Renal cortical epithelial cell (primary cell): Measurements from ENCODE around the genes DLGAP5, PELI2, TMEM260 and KIAA0586.

DNA sequence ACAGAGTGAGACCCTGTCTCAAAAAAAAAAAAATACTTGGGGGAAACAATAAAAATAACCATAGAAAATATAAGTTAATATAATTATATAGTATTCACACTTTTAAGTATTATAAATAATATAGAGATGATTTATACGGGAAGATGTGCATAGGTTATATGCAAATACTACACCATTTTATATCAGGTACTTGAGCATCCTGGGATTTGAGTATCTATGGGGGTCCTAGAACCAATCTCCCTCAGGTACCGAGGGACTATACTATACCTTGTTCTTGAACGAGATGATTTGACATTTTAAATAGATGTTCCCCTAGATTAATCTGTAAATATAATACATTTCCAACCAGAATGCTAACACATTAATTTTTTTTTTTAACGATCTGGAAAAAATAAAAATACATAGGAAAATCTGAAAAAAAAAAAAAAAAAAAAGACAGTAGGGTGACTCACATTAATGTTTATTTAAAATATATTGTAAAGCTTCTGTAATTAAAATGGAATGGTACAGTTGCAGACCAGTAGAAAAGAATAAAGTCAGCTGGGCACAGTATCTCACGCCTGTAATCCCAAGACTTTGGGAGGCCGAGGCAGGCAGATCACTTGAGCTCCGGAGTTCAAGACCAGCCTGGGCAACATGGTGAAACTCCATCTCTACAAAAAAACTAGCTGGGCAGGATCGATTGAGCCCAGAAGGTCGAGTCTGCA lies 7.5 kb downstream of the MAPK1IP1L start:
- RRBS, result no CpG with 5 or more reads among the region's 9 CpGs

DNA sequence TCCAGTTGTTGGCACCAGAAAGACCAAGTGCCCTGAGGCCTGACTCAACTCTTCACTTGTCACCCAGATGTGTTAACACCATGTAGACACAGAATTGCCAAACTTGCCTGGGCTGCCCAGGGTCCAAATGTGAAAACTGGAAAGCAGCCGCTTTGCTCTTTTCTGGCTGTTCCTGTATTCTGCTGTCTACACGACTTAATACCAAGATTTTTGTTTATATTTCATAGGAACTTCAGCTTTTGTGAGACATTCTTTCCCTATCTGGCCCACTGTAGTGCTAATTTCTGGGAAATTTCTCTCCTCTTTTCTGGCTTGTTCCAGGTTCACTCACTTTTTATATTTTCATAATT lies 2.8 kb upstream of the LGALS3 start:
- RRBS, result no CpG with 5 or more reads among the region's 2 CpGs

- RRBS, result 0% methylated on average over 4 of the region's 57 CpGs
These were observed at the start of gene DLGAP5 for GRCh38 chr14:55190849-55192156. DLGAP5 (minus strand) TSS chr14:55191585.

DNA sequence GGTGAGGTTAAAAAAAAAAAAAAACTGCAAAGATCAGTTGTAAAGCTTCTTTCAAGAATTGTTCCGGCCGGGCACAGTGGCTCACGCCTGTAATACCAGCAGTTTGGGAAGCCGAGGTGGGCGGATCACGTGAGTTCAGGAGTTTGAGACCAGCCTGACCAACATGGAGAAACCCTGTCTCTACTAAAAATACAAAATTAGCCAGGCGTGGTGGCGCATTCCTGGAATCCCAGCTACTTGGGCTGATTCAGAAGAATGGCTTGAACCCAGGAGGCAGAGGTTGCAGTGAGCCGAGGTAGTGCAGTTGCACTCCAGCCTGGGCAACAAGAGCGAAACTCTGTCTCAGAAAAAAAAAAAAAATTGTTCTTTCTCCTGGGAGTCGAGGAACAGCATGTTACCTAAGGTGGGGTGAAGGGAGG lies 13.8 kb downstream of the FBXO34 start:
- RRBS, result no CpG with 5 or more reads among the region's 11 CpGs

- RRBS, result no CpG with 5 or more reads among the region's 4 CpGs
These were observed 35.7 kb downstream of the FBXO34 start for GRCh38 chr14:55306884-55307368.

DNA sequence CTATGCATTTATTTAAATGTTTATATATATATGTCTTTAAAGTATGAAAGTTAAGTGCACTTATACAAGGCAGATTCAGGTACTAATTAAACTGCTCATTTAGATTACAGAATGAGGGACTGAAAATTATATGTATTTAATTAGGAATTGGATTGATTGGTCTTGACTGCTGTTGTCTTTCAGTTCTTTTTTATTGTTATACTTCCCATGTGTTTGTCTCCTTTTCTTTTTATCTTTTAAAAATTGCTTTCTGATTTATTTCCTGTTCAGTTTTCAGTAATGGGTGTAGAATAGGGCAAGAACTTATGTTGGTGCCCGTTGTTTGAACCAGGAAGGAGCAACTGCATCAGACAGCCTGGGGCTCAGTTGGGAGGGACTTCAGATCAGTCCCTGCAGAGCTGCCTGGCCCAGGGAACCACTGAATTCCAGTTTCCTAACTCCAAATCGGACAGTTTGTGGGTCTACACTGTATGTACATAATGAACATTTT lies 64.8 kb downstream of the FBXO34 start:
- RRBS, result no CpG with 5 or more reads among the region's 2 CpGs

GRCh38 chr14:55617748-55618252 lies 37.8 kb downstream of the KTN1 start:
- RRBS, result no CpG with 5 or more reads among the region's 4 CpGs

DNA sequence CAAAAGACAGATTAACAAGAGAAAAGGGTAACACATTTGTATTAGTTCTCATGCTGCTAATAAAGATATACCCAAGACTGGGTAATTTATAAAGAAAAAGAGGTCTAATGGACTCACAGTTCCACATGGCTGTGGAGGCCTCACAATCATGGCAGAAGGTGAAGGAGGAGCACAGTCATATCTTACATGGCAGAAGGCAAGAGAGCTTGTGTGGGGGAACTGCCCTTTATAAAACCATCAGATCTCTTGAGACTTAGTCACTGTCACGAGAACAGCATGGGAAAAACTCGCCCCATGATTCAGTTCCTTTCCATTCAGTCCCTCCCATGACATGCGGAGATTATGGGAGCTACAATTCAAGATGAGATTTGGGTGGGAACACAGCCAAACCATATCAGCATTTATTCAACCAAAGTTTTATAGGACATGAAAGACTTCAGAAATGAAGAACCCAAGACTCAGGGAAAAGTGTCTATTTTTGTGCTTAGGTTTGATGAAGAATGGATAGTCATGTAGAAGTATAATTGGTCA lies 216.5 kb downstream of the KTN1 start:
- RRBS, result no CpG with 5 or more reads among the region's 3 CpGs

GRCh38 chr14:56118210-56119175 lies at the start of gene PELI2:
PELI2 (plus strand) TSS chr14:56118411.
- RRBS, result 1% methylated on average over 80 of the region's 147 CpGs

DNA sequence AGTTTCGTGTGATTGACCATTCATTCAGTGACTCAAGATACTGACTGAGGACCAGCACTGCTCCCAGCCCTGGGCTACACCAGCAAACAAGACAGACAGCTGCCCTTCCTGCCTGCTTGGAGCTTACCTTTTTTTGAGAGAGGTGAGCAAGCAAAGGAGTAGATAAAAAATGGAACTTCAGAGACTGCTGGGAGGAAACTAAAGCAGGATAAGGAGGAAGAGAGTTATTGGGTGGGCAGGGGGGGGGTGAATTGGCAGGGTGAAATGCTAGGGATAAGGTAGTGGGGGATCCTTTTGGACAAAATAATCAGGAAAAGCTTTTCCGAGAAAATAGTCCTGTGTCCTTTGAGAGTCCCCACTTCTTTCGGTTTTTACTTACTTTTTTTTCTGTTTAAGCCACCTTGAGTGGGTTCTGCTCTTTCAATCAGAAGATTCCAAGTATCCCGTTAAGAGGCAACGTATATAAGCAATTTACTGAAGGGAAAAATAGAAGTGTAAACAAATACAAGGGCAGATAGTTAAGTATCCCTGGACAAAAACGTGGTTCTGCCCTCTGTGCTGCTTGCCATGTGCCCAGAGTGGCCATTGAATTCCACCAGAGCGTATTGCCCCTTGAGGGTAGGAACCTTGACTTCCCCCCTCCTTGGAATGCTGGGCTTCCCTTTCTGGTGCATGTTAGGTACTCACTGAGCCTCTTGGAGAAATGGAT lies 7.1 kb downstream of the PELI2 start:
- RRBS, result no CpG with 5 or more reads among the region's 7 CpGs

- RRBS, result no CpG with 5 or more reads among the region's 4 CpGs
These were observed 113.6 kb upstream of the TMEM260 start for GRCh38 chr14:56466004-56466474.

DNA sequence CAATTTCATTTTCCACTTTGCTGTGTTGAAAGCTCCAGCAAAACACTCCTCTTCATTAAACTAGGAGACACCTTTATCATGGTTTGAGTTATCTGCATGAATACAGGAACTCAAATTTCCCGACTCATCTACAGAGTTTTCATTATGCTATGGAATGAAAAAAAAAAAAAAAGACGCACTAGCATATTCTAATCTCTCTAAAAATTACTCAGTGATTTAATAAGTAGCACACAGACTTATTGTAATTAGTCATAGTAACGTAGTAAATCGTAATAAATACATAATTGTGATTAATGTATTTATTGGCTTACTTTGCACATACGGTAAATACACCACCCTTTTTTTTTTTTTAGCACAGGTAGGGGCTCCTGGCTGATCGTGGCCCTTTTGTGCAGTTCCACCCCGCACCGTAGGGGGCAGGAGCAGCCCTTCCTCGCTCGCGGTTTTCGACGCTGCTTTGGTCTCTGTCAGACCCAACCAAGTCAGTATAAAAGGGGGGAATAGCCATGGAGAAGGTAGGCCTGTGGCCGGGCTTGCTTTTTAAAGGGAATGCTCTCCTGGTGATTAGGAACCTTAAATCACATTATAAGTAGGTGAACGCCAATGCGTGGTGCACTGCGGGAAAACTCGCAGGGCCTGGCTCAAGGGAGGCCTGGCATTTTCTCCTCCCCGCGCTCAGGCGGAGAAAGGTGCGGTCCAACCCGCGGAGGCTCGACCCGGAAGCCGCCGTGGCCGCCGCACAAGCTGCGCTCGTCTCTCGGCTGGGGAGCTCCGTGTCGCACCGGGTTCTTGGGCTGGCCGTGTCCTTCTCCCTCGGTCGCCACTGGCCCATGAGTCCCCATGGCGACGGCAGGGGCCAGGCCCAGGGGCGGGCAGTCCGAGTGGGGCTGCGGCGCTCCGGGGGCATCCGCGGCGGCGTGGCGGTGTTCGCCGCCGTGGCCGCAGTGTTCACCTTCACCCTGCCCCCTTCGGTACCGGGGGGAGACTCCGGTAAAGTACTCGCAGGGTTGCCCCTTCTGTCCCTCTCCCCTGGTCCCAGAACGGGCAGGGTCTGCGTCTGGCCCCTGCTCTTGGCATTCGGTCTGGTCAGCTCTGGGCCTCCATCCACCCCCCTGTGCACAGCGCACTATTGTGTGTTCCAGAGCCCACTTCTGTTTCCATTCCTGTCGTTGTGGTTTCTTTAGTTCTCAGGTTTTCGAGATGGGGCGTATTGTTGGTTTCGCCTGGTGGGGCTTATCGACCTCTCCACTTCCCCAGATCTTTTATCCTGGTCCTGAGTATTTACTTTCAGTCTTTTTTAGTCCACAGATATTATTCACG lies at the start of gene TMEM260:
TSS of gene TMEM260 (plus strand) at position 714 of the 1,320 bp plus-strand sequence.
- RRBS, result 2% methylated on average over 21 of the region's 69 CpGs

GRCh38 chr14:56580405-56581506 lies 1.2 kb downstream of the TMEM260 start:
- RRBS, result no CpG with 5 or more reads among the region's 15 CpGs

GRCh38 chr14:57362146-57362982 lies 28.0 kb upstream of the NAA30 start:
- RRBS, result no CpG with 5 or more reads among the region's 1 CpG

DNA sequence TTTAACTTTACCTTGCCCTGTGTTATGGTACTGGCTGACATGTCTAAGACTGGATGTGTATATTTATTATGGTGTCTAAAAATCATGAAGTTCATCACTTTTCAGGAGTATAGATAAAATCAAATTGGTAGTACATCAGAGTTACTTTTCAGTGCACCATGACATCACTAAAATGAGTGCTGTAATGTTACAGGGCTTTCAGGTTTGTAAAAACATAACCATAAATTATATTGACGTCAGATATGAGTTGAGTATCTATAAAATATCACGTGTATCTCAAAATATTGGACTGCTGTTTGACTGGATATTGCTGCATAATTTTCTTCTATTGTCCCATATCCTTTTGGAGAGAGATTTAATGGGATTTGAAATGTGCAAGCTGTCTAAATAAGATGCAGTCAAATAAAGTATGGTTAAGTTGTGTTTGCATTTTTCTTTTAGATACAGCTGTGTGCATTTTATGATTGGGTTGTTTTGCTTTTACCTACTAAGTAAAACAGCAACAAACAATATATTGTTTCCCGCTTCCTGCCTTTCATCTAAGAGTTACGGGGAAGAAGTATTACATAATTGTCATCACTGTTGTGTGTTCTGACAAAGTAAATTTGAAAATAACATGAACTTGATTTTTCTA lies 22.1 kb downstream of the NAA30 start:
- RRBS, result no CpG with 5 or more reads among the region's 4 CpGs

- RRBS, result no CpG with 5 or more reads among the region's 6 CpGs
These were observed 928 bp downstream of the ACTR10 start for GRCh38 chr14:58200816-58201338.

- RRBS, result no CpG with 5 or more reads among the region's 12 CpGs
These were observed 469 bp upstream of the PSMA3 start for GRCh38 chr14:58244209-58244538.

GRCh38 chr14:58281170-58281785 lies 17.1 kb upstream of the ARID4A start:
- RRBS, result no CpG with 5 or more reads among the region's 4 CpGs

GRCh38 chr14:58427284-58428091 lies at the start of gene KIAA0586:
KIAA0586 (plus strand) TSS chr14:58427719.
- RRBS, result no CpG with 5 or more reads among the region's 33 CpGs

GRCh38 chr14:58970178-58970689 lies 218.2 kb upstream of the DAAM1 start:
- RRBS, result no CpG with 5 or more reads among the region's 7 CpGs